ENCODE measurements around the gene GSTM2.

DNA sequence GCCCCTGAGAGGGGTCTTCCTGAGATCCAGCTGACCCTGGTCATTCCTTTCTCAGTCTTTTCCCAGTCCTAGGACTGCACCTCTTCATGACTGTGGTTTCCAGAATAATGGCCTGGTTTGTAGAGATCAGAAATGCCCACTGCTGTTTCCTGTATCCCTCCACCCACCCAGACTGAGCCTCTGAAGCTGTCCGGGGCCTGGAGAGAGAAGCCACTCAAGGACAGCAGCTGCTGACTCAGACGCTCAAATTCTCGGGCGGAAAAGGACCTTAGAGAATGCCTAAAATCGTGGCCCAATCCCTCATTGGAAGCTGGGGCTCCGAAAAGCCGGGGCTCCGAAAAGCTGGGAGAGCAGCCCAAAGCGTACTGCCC, 7.9 kb upstream of the GPR61 start:
- RRBS, result 62% methylated on average over 3 of the region's 9 CpGs

GRCh38 chr1:109643280-109643840, 12.5 kb upstream of the GSTM4 start:
- RRBS, result no CpG with 5 or more reads among the region's 28 CpGs

- RRBS, result no CpG with 5 or more reads among the region's 41 CpGs
Observed at GRCh38 chr1:109667683-109668606, at the start of gene GSTM2. TSS of gene GSTM2 (plus strand) at chr1:109668057.

DNA sequence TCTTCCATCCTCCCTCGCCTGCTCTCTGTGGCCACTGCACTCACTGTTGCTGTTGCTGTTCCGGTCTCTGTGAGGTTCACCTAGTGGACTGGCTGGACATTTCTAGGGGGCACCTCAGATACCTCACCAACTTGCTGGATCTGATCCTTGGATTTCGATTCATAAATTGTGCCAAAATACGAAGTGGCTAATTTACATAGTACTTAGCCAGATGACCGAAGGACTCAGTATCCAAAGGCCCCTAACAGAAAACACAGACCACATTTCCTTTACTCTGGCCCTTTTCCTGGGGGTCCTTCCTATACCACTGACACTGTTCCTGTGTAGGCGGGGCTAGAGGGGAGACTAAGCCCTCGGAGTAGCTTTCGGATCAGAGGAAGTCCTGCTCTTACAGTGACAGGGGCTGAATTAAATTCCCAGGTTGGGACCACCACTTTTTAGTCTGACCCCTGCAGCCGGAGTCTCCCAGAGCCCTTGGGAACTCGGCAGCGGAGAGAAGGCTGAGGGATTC, 588 bp upstream of the GSTM5 start:
- RRBS, result no CpG with 5 or more reads among the region's 11 CpGs

GRCh38 chr1:109762943-109763421, 741 bp downstream of the EPS8L3 start:
- RRBS, result no CpG with 5 or more reads among the region's 6 CpGs

DNA sequence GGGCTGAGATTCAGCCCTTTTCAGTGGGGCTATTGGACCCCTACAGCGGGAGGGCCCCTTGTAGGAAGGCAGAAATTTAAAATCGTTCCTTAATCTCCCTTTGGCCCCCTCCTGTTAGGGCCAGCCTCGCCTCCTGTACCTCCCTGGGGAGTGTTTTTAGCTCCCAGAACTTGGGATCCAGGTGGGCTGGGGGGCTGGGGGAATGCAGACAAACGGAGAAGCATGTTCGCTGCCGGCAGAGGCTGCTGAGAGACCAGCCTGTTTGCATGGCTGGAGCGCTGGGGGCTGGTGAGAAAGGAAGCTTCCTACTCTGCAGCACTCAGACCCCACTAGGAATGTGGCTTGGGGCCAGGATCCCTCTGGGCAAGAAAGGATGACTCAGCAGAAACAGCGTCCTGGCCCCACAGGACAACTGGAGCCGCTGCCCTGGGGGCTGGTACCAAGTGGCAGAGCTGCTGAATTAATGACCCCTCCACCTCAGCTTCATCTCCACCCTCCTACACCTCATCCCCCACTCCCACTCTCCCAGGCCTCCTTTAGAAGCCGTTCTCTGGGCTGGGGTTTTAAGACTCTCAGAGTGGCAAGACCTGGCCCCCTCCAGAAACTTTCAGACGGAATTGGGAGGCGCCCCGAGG, 28.4 kb upstream of the EPS8L3 start:
- RRBS, result no CpG with 5 or more reads among the region's 13 CpGs

GRCh38 chr1:109887806-109888232, 22.8 kb upstream of the CSF1 start:
- RRBS, result no CpG with 5 or more reads among the region's 11 CpGs

DNA sequence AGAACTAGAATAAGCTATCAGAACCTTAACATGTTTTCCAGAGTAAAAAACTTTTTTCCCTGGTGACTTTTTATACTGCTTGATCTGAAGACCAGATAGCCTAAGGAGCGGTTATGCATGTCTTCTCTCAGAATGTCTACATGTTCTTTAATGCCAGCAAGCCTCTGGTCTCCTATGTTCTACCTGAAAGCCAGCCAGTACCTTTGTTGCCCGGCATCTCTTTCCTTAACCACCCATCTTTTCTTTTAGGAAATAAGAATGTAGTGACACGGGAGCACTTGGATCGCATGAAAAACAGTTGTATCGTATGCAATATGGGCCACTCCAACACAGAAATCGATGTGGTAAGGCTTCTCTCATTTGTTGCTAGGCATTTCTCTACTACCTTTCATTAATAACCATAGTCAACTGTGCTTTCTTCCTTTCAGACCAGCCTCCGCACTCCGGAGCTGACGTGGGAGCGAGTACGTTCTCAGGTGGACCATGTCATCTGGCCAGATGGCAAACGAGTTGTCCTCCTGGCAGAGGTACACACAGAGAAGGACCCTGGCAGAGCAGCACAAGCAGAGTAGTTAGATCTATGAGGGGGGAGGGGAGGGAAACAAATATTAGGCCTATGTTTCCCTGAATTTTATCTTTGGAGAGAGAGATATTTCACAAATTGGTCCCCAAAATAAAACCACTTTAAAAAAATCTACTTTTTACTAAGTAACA, 16.1 kb upstream of the STRIP1 start:
- RRBS, result no CpG with 5 or more reads among the region's 12 CpGs

- RRBS, result no CpG with 5 or more reads among the region's 4 CpGs
Observed at GRCh38 chr1:110051006-110051716, 16.7 kb downstream of the STRIP1 start.

DNA sequence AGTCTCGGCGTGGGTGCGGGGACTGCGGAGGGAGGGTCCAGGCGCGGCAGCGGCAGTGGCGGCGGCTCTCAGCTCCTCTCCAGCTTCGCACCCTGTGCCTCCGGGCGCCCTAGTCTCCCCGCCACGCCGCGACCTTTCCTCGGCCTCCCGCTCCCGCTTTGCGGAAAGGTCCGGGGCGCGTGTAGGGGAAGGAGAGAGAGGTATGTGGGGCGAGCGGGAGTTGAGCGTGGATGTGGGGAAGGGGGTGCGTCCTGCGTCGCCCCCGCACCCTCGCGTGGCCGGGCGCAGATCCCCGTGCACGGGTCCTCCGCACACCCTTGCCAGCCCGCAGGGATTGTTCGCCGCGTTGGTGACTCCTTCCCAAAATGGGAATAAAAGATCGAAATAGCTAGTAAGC, 13.4 kb upstream of the ALX3 start:
- RRBS, result 6% methylated on average over 18 of the region's 42 CpGs

- RRBS, result no CpG with 5 or more reads among the region's 15 CpGs
Observed at GRCh38 chr1:110209369-110209810, 724 bp upstream of the KCNC4 start.

GRCh38 chr1:110210666-110210803, 421 bp downstream of the KCNC4 start:
- RRBS, result under 1% methylated on average over 14 of the region's 21 CpGs

- RRBS, result no CpG with 5 or more reads among the region's 6 CpGs
Observed at GRCh38 chr1:110236258-110237036, 26.3 kb downstream of the KCNC4 start.

DNA sequence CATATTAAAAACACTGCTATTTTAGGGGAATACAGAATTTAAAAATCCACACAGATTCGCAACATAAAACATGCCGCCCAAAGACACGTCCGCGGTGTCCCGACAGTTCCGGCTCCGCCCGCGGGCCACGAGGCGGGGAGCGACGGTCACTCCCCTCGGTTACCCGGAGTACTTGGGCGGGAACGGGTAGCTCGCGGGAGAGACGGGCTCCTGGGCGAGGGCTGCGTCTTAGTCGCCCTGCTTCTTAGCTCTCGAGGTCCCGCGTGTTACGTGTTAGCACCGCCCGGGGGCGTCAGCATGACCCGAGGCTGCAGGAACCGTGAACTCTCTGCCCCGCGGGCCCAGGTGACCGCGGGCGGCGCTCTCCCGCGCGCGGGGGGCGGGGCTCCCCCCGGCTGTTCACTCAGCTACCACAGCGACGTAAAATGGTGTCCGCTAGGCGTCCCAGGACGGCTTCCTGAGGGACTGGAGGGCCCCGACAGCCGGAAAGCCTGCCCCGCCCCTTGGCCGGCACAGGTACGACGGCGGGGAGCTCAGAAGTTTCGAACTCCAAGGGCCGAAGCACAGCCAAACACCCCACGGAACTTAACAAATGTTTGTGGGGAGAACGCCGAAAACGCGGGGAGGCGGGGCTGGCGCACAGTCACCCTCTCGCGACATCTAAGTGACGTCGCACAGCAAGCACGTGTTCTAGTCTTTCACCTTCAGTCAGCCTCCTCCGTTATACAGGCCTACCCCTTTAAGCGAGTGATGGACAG, 860 bp upstream of the RBM15 start:
- RRBS, result 1% methylated on average over 26 of the region's 73 CpGs

- RRBS, result no CpG with 5 or more reads among the region's 7 CpGs
Observed at GRCh38 chr1:110347483-110348221, 8.5 kb downstream of the RBM15 start.

GRCh38 chr1:110450036-110450625, 818 bp upstream of the PROK1 start:
- RRBS, result no CpG with 5 or more reads among the region's 7 CpGs

- RRBS, result no CpG with 5 or more reads among the region's 6 CpGs
Observed at GRCh38 chr1:110647206-110647849, 27.4 kb downstream of the KCNA3 start.

- RRBS, result no CpG with 5 or more reads among the region's 3 CpGs
Observed at GRCh38 chr1:110671173-110671735, 3.5 kb downstream of the KCNA3 start.

- RRBS, result 15% methylated on average over 31 of the region's 93 CpGs
Observed at GRCh38 chr1:110673679-110674627, 787 bp downstream of the KCNA3 start.

Measured in retinal pigment epithelial cell (primary cell).